Measurements from ENCODE around the genes SQOR and DTWD1.

- PRO-cap = no peak
These were observed 619 bp upstream of the GATM start for GRCh38 chr15:45378887-45379439.

GRCh38 chr15:45403124-45404069, 1.3 kb downstream of the SPATA5L1 start:
- PRO-cap = bidirectional peak, plus-strand start at chr15:45403339, minus-strand start at chr15:45403304

DNA sequence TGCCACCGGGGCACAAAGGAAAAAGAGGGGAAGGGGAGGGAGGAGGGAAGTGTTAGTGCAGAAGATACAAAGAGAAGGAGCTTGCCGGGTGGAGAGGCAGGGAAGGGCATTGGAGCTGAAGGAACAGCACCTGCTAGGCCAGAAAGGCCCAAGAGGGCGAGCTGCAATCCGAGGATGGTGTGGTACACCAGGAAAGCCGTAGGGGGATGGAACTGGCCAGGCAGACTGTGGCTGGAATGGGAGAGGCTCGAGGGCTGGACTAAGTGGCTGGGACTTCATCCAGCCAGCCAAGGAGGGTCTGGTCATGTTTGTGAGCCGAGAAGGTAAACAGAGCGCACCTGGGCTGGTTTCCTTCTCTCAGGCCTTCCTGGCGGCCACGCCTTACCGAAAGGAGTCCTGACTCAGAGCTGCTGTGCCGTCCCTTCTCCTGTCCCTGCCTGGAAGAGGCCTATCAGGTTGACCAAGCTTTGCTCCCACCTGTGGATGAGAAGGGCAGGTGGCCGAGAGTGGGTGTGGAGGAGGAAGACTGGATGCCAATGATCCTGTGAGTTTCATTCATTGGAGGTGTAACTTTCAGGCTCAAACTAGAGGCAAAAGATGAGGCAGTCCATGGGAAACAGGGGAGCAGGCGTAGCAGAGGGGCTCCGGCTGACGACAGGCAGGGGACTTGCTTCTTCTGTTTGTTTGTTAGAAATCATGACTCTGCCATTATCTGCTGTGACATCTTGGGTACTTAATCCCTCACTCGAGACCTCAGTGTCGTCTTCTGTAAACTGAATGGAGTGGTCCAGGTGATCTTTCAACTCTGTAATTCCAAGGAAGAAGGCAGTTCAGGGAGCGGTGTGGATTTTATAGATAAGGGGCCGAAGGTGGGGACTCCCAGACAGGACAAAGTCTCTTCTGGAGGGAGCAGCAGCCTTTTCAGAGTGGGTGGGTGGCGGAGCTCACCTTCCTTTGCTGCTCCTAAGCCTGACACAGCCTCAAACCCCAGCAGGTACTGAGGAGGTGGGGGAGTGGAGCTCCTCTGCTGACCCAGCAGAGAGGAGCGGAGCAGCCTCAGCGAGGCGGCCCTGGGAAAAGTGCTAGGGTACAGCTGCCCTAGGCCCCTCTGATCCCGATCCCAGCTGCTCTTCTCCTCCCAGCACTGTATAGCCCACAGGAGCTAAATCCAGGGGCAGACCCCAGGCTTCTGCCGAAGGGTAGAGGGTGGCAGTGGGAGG, 19.7 kb downstream of the C15orf48 start:
- PRO-cap = bidirectional peak, plus-strand start at position 305 of the sequence, minus-strand start at position 208 of the sequence; bidirectional peak, plus-strand start at position 384 of the sequence, minus-strand start at position 439 of the sequence; bidirectional peak, plus-strand start at position 918 of the sequence, minus-strand start at position 779 of the sequence

- PRO-cap = unidirectional peak, minus-strand start at chr15:45451462; unidirectional peak, minus-strand start at chr15:45451516; unidirectional peak, minus-strand start at chr15:45451589
These were observed 21.0 kb downstream of the C15orf48 start for GRCh38 chr15:45451312-45451907.

GRCh38 chr15:45634405-45635698, at the start of gene SQOR:
Gene SQOR (plus strand): TSS chr15:45635029.
- PRO-cap = bidirectional peak, plus-strand start at chr15:45635076, minus-strand start at chr15:45634697; bidirectional peak, plus-strand start at chr15:45635324, minus-strand start at chr15:45635314; bidirectional peak, plus-strand start at chr15:45635451, minus-strand start at chr15:45635476

DNA sequence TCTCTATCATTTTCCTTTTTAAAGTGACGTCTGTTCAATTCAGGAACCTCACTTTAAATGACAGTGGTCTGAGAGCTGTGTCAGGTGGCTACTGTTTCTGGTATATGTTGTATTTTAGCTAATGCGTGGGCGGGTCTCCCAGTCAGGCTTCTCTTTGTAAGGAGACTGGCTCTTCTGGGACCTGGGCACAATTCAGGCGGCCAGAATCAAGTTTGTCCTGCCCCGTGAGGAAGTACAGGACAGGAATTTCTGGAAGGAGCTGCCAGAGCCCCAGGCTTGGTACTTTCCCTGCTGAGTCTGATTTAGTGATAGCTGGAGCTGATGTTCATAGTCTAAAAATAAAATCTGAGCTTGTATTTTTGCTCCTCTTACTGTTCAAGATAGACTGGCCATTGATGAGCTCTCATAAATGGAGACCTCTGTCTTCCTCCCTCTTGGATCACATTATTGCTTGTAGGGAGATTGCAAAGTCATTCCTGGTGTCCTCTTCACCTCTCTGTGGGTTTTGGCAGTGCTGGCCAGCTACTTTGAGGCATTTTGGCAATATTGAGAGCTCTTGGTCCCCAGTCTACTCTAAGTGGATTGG, 25.6 kb downstream of the SQOR start:
- PRO-cap = no peak

GRCh38 chr15:47184964-47185396, 532.3 kb upstream of the SEMA6D start:
- PRO-cap = no peak

DNA sequence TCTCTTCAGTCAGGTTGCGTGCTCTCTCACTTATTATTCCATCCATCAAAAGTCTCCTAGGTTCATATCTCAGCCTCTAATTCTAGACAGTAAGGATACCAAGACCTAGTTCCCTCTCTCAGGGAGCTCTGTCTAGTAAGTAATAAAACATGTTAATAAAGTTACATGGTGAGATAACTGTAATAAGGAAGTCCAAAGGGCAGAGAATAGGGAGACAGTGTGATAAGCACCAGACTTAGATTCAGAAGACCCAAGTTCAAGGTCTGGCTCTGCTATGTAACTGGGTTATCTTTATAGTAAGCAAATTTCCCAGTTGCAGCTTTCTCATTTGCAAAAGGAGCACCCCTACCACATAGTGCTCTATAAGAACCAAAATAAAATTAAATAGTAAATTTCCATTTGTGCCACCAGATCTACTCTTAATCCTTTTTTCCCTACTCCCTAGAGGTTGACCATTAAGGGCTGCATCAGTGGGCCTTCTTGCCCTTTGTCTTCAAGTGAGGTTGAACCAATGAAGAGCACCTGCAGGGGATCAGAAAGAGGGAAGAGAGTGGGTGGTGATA, 8.7 kb upstream of the SEMA6D start:
- PRO-cap = bidirectional peak, plus-strand start at position 327 of the sequence, minus-strand start at position 130 of the sequence

DNA sequence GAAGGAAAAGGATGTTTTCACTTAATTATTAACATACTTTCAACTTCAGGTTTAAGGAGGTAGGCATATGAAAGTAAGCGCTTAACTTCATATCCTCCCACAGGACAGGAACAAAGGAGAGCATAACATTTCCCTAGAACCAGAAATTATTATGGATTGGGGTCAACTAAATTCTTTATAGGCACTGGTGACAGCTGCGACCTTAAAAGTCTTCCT, 1.1 kb downstream of the MYEF2 start:
- PRO-cap = no peak

GRCh38 chr15:48525962-48526544, 119.5 kb downstream of the FBN1 start:
- PRO-cap = no peak

GRCh38 chr15:48559271-48559578, 86.3 kb downstream of the FBN1 start:
- PRO-cap = no peak

DNA sequence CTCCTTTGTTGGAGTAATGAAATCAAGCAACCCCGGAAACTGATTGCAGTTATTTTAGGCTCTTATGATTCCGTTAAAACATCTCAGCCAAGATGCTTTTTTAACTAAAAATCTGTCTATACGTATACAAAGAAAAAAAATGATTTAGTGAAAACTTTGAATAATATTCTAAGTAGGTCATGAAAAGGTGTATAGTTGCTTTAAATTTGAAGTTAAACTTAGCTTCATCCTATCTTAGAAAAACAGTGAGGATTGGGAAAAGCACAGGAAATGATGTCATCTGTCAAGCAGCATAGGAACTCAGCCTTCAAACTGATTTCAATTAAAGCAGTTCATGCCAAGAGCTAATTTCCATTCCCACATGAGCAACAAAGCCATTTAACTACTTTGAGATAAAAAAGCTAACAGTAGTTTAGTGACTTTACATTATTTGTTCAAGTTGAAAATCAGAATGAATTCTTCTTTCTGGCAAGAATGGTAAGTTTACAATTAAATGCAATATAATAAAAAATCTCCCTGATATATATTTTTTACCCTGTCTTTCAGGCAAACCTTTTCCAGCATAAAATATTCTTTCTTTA, 42.8 kb downstream of the FBN1 start:
- PRO-cap = no peak

DNA sequence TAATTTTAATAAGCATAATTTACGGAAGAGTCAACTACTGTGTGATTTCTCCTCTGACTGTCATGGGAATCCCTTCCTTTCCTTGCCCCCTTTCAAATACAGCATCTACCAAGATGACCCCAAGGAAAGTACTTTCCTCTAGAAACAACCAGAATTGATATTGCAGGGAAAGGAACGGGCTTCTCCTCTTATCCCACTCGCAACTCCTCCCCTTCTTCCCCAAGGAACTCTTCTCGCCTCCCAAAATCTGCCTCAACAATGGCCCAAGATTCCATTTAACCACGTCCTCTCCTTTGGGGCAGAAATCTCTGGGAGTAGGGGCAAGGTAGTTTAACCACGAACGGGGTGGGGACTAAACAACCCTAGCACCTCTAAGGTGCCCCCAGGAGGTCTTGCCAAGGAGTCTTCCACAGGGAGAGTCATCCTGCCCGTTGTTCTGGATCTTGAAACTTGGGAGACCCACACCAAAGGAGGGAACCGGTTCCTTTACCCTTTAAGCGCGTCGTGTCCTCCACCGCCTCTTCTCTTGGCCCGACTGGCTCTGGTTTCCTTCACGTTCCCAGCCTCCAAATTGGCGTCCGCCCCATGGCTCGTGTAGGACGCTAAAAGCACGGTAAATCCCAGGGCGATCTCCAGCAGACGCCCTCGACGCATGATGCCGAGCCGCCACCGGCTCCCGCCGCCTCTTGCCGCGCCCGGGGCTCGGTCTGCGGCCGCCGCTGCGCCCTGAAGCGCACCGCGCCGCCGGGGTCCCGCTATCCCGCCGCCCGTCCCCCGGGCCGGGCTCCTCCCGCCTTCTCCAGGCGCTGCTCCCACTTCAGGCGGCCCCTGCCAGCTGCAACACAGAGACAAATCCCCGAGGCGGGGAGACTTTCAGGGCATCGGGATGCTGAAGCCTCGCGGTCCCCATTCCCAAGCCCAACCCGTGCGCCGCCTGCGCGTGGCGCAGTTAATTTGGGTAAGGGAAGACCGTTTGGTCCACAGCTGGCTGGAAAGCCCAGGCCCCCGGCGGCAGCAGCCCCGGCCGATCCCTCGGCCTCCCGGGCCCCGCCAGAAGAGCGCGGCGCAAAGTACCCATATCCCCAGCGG, 1.0 kb downstream of the FBN1 start:
- PRO-cap = no peak

DNA sequence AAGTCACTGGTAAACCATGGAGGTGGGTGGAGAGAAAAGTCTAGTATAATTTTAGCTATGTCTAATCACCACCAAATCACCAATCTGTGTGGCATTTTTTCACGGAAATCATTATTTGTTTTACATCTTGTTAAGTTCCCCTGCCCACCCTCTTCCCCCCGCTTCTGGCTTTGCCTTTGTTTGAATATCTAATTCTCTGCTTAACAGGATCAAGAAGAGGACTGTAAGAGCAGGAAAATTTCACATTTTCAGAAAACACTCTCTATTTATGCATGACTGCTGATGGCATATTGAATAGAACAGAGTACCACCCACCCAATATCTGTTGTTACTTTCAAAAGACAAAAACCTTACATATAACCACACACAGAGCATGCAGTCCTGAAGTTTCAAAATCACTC, 17.3 kb downstream of the COPS2 start:
- PRO-cap = no peak

- PRO-cap = no peak
These were observed 5.4 kb downstream of the FGF7 start for GRCh38 chr15:49428052-49429170.

DNA sequence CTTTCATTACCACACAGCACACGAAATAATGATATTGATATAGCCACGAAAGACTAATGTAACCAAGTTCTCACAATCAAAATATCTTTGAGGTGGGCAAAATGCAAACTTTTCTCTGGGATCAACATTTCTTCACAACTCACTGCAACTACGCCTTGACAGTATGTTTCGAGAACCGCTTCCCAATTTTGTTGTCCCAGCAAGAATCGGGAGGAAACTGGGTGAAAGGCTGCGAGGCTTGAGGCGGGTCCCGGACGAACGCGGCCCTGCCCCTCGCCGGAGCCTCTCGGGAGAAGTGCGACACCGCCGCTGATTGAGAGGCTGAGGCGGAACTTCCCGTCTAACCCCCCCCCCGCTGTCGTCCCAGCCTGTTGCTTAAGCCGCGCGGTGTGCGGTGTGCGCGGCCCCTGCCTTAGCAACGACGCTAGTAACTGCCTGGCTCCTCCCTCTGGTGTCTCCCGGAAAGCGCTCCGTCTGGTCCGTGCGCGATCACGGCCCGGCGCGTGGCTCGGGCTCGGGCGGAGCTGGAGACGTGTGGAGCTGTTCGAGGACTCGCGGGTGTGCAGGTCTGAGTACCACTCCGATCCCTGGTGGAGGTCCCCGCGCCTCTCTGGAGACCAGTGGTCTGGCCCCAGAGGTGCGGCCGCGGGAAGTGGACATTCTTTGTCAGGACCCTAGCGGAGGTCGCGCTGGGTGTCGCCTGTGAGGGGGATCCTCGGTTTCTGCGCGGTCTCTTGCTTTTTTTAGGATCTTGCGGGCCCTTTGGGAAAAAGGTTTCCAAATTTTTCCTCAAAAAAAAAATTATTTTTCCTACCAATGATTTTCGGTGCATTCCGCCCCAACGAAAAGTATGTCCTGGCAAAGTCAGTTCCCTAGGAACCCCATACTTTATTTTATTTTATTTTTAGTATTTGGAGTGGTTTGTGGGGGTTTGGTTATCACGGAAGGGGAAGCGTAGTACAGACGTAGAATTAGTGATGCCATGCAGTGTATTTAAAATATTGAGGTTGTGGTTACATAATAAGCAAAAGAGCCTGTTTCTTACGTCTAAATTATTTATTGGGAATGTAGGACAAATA, at the start of gene DTWD1:
DTWD1 (plus strand) TSS at position 492 of the 1,079 bp plus-strand sequence.
- PRO-cap = bidirectional peak, plus-strand start at position 492 of the sequence, minus-strand start at position 288 of the sequence

DNA sequence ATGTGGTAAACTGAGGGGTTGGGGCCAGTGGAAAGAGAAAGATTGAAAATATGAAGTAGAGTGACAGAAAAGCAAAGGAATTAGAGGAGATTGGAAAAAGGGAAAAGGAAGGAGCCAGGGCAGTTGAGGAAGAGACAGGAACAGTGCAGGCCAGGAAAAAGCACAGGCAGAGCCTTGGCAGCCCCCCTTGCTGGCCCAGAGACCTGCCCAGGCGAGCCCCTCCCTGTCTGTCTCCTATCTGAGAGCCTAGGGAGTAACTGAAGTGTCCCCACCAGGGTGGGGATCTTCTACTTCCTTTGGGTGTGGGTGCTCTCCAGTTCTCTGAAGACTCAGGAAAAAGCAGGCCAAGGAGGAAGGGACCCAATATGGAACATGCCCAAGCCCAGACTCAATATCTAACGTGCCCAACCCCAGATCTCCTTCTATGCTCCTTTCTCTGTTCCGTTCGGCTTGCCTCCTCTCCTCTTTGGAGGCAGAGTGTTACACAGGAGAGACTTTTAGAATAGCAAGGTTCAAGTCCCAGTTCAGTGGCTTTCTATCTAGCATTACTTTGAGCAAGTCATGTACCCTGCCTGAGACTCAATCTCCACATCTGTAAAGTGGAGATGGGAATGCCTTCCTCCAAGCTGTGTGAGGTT, 6.8 kb downstream of the ATP8B4 start:
- PRO-cap = no peak

- PRO-cap = unidirectional peak, plus-strand start at chr15:50247996
These were observed 17.7 kb downstream of the HDC start for GRCh38 chr15:50247769-50248274.

- PRO-cap = no peak
These were observed 14.6 kb downstream of the GABPB1 start for GRCh38 chr15:50340143-50340991.

GRCh38 chr15:50778130-50778608, 12.7 kb upstream of the SPPL2A start:
- PRO-cap = no peak